Parotid gland (tissue), 1 donor: ENCODE measurements around a stretch of chr9.

DNA sequence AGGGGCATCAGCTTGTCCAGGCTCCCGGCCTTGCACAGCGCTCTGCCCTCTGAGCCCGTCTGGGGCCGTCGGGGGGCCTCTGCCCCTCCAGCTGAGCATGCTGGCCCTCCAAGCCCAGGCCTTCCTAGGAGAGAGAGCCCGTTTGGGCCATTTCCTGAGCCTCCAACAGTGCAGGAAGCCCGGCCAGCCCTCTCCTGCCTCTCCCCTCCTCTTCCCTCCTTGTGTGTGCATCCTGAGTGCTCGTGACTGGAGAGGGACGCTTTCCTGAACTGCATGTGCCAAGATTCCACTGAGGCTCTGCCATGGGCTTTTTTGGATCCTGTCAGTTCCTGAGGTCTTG, 15.5 kb downstream of the OLFM1 start:
- PRO-cap, result no peak

GRCh38 chr9:135120205-135120723, 32.8 kb downstream of the OLFM1 start:
- PRO-cap, result no peak

GRCh38 chr9:135468425-135469360, 10.9 kb upstream of the PPP1R26 start:
- PRO-cap, result no peak

DNA sequence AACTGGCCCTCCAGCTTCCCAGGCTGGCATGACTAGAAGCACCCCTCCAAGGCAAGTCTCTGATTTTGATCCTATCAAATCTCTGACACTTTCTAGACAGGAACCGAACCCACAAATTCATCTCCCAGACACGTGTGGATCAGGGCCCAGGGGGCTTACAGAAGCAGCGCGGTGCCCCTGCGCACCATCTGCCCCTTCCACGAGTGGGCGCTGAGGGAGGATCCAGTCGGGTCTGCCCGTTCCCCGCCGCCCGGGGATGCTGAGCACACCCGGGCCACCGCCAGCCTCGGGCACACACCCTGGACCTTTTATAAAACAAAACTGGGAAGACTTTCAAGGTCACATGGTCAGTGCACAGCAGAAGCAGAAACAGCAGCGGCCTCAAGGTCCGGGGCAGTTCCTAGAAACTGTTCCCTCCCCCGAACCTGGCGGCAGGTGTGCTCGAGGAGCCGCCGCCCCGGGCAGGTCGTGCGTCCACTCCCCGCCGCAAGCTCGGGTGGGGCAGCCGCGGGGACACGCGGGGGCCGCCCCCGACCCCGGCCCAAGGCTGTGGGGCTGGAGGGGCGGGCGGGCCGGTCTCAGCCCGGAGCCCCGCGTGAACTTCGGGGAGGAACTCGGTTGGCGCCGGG, 742 bp upstream of the PPP1R26 start:
- PRO-cap, result no peak

- PRO-cap, result no peak
Observed at GRCh38 chr9:135505142-135505946, 4.9 kb downstream of the MRPS2 start.

DNA sequence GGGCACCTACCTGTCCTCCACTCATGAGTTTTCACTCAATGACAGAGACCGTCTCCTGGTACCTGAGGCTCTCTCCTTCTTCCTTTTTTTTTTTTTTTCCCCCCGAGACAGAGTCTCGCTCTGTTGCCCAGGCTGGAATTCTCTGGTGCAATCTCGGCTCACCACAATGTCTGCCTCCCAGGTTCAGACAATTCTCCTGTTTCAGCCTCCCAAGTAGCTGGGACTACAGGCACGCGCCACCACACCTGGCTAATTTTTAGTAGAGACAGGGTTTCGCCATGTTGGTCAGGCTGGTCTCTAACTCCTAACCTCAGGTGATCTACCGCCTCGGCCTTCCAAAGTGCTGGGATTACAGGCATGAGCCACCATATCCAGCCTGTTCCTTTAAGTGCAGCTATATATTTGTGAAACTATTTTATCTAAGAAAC, 46.1 kb downstream of the CAMSAP1 start:
- PRO-cap, result no peak

- PRO-cap, result no peak
Observed at GRCh38 chr9:135906476-135906982, 817 bp downstream of the CAMSAP1 start.

DNA sequence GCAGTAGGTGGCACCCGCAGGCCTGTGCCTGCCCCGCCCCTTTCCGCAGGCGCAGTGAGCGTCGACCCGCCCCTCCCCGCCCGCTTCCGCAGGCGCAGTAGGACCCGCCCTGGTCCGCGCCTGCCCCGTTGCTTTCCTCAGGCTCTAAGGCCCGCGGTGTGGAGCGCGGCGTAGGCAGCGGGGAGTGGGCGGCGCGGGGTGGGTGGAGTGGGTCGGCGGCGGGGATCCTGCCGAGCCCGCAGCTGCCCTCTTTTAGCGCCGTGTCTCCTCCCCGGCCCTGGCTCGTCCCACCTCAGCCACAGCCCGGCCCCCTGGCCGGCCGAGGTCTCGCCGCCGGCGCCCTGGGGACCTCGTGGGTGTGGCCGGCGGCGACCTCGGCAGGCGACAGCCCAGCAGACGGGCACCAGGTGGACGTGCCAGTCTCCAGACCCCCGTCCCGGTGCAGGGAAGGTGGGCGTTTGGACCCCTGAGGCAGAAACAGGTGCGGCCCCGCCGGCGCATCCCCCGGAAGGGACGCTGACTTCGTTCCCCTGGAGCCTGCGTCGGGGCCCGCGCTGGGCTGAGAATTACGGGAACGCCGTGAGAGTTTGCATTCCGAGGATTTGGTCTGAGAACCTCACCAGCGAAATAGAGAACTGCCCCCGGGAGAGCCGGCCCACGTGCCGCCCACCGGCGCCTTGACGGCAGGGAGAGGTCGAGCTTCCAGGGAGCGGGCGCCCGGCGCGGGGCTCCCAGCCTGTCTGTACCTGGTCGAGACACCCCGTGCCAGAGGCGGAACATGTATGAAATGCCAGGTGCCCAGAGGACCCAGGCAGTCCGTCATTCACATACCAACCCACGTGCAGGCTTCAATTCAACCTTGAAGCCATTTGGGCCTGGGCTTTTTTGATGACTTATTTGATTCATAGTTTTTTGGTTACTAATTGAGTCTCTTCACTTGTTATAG, 633 bp upstream of the CAMSAP1 start:
- PRO-cap, result bidirectional peak, plus-strand start at position 147 of the sequence, minus-strand start outside the sequence

- PRO-cap, result no peak
Observed at GRCh38 chr9:135930196-135931090, 23.1 kb upstream of the CAMSAP1 start.

GRCh38 chr9:136009781-136010718, 48.9 kb upstream of the UBAC1 start:
- PRO-cap, result no peak

- PRO-cap, result no peak
Observed at GRCh38 chr9:136052961-136053451, 42.1 kb downstream of the NACC2 start.

GRCh38 chr9:136117226-136118035, 1.2 kb downstream of the TMEM250 start:
- PRO-cap, result no peak

DNA sequence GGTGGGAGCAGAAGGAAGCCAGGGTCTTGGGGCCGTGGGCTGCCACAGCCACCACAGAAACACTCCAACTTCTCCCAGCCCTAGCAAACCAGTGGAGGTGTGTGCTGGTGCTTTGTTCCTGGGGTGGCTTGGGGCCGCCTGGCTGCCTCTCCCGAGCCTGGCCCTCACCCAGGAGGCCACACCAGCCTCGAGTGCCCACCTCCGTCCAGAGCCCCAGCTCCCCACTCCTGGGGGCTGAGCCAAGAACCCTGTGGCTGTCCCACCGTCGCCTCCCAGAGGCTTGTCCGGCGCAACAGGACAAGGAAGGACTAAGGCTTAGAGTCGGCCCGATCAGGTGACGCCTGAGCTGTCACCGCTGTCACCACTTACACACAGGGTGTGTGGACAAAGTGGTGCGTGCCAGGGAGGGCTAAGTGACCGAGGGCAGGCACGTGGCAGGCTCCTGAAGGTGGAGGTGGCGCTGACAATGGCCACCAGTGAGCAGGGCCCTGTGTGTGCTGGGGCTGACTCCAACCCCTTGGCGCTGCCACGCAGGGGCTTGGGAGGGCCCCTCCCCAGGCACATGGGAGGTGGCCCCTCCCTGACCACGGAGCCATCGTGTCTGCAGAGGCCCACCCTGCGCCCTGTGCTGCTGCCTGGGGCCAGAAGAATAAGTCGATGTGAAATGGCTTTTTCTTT, 2.9 kb upstream of the GPSM1 start:
- PRO-cap, result no peak

- PRO-cap, result no peak
Observed at GRCh38 chr9:136451108-136451663, 11.5 kb upstream of the INPP5E start.

DNA sequence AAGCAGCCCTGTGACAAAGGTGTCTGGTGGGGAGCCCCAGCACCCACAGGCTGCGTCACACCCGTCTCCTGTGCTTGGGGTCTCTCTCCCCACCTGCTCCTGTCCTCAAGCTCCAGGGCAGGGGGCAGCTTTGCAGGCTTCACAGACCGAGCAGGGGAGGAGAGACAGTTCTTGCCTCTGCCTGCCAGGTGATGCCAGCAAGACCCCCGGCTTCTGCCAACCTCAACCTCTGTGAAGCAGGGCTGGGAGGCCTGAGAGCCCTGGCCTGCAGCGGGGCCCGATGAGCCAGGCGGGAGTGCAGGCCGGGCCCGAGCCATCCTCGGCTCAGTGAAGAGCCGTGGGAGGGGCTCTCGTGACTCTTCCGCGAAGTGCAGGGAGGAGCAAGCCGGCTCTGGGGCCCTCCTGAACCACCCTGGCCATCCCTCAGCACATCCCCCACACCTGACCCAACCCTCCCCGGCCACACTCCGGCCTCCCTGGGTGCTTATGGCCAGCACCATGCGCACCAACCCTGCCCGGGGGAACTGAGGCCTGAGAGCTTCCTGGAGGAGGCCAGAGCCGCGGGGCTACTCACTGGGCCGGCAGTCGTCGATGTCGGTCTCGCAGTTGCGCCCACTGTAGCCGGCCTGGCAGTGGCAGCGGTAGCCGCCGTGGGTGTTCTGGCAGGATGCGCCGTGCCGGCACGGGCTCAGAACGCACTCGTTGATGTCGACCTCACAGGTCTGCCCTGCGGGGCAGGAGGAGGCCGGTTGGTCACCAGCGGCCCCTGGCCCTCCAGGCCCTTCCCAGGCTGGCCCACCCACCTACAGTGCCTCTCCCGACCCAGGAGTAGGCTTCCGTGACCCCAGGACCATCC, 27.5 kb upstream of the SEC16A start:
- PRO-cap, result no peak

- PRO-cap, result bidirectional peak, plus-strand start at chr9:136544666, minus-strand start at chr9:136544517; bidirectional peak, plus-strand start at chr9:136544929, minus-strand start at chr9:136544889; bidirectional peak, plus-strand start at chr9:136545247, minus-strand start at chr9:136545091
Observed at GRCh38 chr9:136544590-136545588, 959 bp downstream of the NOTCH1 start.

DNA sequence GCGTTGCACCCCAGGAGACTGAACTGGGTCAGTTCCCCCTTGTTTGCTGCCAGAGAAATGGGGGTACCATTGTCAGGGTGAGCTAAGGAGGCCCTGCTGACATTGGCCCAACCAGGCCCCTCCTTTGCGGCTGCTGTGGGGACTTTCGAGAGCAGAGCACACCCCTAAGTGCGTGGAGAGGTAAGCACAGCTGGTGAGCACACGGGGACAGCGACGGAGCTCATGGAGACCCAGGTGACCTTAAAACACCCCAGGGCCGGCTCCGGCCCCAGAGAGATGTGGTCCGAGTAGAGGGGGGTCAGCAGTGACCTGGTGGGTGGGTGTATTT, 2.7 kb upstream of the NOTCH1 start:
- PRO-cap, result no peak

DNA sequence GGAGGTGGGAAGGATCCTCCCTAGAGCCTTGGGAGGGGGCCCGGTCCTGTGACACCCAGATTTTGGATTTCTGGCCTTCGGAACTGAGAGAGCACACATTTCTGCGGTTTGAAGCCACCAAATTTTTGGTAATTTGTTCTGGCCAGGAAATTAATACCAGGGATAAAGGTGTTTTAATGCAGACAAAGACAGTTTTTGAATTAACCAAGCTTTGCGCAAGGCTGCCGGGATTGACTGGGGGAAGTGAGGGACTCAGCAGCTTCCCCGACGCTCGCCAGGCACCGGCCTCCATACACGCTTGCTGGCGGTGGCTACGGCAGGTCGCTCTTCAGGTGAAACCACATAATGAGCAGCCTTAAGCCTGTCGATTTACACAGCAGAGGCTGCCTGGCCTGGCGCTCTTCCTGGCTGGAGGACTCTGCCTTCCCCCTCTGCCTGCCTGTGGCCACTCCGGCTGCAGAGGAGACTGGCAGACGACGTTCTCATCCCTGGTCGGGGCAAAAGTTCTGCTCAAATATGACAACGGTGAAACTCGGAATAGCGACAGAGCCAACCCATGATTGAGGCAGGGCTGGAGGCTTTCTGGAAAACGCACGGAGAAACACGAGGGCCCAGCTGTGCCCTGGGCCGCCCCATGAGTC, 9.0 kb upstream of the NOTCH1 start:
- PRO-cap, result no peak

DNA sequence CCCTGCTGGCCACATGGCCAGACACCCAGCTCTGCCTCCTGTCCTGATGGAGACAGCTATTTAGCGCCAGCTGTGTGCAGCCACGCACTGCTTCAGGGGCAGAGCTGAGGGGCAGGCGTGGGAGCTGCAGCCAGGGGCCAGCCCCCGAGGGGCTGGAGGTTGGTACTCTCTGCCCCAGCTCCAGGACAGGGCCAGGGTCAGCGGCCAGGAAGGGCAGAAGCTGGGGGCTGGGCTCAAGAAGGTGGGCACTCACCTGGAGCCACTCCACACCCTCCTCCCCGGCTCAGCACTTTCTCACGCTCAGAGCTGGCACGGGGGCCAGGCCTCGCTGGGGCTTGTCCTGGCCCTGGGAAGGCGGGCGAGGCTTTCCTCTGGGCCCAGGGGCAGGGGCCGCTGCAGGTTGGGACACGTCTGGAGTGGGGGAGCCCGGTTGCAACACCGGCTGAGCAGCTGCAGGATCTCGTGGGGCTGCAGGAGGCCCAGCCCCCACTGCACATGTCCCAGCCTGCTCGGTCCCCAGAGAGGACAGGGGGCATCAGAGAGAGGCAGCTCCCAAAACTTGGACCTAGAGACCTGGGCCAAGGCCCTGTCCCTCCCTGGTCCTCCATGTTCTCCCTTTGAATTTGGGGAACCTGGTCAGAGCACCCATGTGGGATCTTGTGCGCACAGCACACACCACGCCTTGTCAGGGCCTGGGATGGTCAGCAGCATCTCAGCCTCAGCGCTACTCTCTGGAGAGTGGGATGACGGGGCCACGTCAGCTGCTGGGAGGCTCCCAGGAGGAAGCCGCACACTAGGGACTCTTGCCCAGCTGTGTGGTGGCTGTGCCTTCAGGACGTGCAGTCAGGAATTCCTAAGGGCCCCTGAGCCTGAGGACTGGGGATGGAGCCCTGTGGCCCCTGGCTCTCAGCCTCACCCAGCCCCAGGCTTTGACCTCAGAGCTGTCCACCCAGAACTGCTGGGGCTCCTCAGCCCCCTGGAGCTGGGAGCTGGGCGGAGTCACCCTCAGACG, 38.8 kb upstream of the EGFL7 start:
- PRO-cap, result no peak

- PRO-cap, result no peak
Observed at GRCh38 chr9:136645307-136645721, 17.4 kb upstream of the EGFL7 start.